LHCN-M2 (cell line): ENCODE data around the genes GDF7, APOB and ATAD2B.

DNA sequence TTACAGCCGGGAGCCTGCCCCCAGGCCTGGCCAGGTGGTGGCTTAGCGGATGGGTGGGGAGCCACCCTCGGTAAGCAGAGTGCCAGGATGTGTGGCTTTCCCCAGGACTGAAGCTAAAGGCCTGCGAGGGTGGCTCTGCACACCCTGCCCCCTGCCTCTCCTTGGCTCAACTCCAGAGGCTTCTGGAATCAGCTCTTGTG is 79.8 kb downstream of the RHOB start:
- RAMPAGE, long total RNA = no peak

- RAMPAGE, long total RNA = no peak
Measured at GRCh38 chr2:20568331-20569596, 82.1 kb downstream of the HS1BP3 start.

DNA sequence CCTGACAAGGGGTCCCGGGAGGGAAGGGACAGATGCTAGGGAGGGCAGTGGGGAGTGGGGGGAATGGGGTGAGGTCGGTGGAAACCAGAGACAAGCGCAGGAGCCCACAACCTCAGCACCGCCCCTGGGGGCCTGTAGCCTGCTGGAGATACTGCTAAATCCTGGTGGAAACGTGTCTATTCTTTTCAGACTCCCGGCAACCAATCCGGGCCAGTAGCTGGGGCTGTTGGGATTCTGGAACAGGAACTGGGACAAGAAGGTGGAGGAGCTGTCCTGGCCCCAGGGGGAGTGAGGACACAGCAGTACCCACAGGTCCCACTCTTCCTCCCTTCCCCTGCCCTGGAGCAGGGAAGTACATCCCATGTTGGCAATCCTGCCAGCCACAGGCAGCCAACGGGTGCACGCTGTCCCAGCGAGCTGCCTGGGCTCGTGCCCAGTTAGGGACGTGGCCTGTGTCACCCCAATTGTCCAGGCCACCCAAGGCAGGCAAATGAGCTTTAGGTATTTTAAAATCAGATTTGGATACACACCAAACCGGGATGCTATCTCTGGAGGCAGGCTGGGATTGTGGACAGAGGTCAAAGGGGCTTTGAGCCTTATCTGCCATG is 51.8 kb downstream of the HS1BP3 start:
- RAMPAGE, long total RNA = no peak

- RAMPAGE, long total RNA = no peak
Measured at GRCh38 chr2:20648221-20648593, 2.7 kb downstream of the HS1BP3 start.

- RAMPAGE, long total RNA = no peak
Measured at GRCh38 chr2:20667085-20667874, at the start of gene GDF7. Gene GDF7, plus strand, starts transcription at chr2:20667144.

- RAMPAGE, long total RNA = no peak
Measured at GRCh38 chr2:20689263-20689536, 22.3 kb downstream of the GDF7 start.

DNA sequence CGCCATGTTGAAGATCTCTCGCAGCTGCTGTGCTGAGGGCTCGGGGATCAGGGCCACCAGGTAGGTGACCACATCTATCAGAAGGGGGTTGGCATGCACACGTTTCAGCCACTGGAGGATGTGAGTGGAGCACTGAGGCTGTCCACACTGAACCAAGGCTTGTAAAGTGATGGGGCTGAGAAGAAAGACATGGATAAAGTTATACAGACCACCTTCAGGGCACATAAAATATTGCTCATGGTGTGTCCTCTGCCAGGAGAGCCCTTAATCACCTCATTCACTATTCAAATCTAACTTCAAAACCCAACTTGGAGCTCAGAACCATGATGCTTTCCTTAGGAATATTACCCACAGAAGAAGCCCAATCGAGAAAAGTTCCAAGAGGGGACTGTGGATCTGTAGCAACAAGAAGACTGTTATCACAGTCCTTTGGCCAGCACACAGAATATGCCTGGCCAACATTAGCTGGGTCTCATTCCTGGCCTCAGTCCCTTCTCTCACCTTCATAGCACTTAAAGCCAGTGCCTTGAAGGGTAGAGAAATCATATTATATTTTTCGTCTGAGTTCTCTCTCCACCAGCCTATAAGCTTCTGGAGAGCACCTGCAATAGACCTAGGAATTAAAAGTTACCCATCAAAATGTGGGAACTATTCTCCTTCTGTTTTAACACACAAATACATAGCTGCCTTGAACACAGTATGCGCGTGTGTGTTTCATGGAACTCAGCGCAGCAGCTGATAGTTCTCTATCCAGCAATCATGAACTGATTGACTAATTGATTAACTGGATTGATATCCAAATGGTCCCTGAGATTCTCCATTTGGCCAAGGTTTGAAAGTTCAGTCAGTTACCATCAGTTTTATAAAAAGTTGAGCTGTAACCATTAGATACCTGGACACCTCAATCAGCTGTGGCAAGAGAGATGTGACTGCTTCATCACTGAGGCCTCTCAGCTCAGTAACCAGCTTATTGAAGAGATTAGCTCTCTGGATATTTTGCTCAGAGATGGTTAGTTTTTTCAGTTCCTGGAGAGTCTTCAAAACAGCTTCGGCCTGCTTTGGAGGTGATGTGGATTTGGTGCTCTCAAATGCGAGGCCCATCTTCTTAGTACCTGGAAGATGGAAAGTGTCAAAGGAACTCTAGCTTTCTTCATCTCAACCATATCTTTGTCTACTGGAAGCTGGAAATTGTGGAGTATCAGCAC is 11.1 kb downstream of the APOB start:
- RAMPAGE, long total RNA = no peak

GRCh38 chr2:21043495-21044501 is at the start of gene APOB:
Gene APOB, minus strand, starts transcription at chr2:21044073.
- RAMPAGE, long total RNA = no peak

- RAMPAGE, long total RNA = no peak
Measured at GRCh38 chr2:21051812-21052452, 8.1 kb upstream of the APOB start.

DNA sequence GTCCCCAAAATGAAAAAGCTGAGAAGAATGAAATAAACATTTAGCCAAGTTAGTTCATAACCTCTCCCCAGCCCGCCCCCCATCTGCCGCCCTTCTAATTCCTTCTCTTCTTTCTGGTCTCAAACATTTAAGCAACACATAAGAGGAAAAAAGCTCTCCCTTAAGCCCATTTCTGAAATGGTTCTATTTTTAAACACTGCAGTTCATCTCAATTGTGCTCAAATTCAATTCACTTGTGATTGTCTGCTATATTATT is 479.9 kb downstream of the TDRD15 start:
- RAMPAGE, long total RNA = no peak

DNA sequence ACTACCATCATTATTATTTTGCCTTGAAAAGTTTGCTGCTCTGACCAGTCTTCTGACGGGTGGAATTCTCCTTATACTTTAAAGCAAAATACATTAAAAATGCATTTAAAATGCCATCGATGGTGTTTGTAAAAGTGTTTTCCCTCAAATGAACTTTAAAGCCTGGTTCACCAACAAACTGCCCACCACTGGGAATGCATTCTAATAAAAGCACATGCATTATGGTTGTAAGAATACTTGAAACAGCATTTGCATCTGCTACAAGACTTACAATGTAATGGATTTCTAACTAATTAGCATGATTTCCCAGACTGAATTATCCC is 825.3 kb upstream of the KLHL29 start:
- RAMPAGE, long total RNA = no peak

DNA sequence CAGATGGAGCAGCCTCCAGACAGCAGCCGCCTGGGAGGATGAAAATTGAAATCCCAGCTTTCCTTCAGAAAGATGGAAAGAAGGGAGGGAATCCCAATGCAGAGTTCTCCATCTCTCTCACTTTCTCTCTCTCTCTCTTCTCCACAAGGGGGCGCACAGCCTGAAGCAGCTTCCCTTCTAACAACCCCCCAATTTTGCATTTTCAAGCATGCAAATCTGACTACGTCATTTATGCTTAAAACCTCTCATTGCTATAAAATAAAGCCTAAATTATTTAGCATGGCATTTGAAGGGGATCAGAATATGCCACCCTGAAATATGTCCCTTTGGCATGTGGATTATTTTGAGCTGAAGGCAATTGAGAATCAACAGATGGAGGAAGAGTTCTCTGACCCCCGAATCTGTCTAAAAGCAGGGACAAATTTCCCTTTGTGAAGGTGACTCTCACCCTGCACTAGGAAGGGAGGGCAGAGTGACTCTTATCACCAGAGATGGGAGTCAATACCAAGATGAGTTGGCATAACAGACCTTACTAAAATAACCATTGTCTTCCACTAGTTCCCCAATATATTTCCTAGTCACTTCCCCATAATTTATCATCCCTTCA is 185.5 kb upstream of the KLHL29 start:
- RAMPAGE, long total RNA = no peak

DNA sequence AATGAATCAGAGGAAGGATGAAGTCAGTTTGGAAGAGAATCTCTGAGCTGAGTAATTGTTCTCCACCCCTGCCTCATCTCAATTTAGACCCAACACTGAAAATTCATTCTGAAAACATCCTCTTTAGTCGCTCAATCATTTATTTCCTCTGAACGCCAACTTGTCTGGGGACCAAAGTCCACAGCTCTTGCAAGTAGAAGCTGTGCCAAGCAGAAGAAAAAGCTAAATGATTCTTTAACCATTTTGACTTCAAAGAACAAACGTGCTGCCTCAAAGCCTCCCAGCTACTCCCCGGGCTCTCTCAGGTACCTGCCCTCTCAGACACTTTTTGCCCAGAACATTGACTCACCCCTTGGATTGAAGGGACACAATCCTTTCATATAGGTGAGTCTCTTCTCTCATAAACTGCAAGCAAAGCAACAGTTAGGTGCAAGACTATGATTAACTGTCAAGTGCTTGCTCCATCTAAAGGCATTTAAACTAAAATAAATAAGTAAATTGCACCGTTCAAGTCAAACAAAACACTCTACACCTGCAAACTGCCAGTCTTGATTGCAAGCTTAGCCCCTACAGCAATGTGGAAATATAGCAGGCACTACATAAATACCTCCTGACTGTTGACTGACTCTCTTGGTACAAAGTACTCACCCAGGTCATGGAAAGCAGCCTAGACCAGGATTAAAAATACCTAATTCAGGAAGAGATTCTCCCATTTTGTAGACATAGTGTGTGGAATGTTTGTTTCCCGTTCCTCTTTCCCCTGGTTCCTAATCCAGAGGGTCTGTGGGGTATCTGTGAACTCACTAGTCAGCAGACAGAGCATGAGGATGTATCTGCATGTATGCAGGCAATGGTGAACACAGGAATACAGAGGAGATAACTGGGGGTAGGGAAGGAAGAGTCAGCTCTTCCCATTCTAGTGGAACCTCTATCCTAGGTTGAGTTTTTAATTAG is 176.7 kb upstream of the KLHL29 start:
- RAMPAGE, long total RNA = no peak

- RAMPAGE, long total RNA = no peak
Measured at GRCh38 chr2:23381165-23381588, 3.8 kb upstream of the KLHL29 start.

- RAMPAGE, long total RNA = no peak
Measured at GRCh38 chr2:23458795-23459555, 74.0 kb downstream of the KLHL29 start.

- RAMPAGE, long total RNA = no peak
Measured at GRCh38 chr2:23503394-23504215, 118.6 kb downstream of the KLHL29 start.

DNA sequence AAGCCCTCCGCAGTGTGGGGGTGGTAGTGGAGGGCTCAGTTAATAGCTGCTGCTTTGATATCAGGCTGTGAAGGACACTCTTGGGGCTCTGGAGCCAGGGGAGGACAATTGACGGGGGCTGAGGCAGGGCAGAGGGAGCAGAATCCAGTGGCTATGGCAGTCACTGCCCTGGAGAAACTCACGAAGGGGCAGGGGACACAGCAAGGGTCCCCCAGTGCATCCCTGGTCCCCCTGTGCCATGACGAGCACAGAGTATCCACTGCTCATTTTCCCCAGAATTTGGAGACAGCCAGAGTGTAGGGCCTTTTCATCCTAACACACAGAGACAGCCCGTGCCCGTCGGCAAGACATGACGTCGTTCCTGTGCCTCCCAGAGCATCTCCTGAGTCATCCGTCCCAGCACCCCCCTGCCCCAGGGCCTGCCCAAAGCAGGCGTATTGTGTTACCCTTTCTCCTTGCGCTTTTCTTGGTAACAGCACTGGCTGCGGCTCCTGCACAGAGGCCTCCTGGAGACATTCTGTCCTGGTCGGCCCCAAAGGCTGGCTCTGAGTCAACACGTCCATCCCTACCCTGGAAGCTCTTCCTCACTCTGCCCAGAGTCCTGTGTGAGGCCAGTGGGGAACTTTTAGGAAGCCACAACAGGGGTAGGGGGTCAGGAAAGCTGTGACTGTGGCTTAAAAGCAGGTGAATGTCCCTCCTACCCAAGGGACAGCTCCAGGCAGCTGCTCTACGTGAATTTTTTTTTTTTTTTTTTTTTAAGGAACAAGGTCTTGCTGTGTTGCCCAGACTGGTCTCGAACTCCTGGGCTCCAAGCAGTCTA is 217.1 kb downstream of the KLHL29 start:
- RAMPAGE, long total RNA = no peak

DNA sequence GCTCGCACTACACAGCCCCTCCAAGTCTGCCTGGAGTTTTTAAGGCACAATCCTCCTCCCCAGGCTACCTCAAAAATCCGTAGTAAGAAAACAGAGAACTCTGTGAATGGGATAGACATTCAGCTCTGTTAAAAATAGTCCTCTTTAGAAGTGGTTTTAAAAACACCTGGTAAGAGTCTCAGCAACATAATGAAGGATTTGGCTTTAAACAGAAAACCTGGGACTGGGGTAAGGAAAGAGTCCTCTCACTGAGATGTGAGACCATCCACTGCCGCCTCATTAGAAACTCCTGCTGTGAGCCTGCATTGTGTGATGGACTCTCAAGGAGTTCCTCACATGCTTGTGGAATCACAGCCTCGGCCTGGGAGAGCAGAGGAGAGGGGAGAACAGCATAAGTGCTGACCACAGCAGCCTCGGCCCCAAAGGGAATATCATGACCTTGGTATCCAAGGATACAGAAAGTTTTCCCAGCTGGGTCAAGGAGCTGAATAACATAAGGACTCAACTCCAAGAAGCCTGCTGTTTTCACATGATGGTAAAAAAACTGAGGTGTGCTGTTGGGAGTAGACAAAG is 214.7 kb downstream of the ATAD2B start:
- RAMPAGE, long total RNA = no peak

GRCh38 chr2:23895660-23896040 is 31.3 kb downstream of the ATAD2B start:
- RAMPAGE, long total RNA = no peak

- RAMPAGE, long total RNA = no peak
Measured at GRCh38 chr2:23926671-23927581, at the start of gene ATAD2B. Gene ATAD2B, minus strand, starts transcription at chr2:23927123.